ENCODE measurements around a stretch of chr16.

- RRBS, result no CpG with 5 or more reads among the region's 25 CpGs
Measured at GRCh38 chr16:86432292-86432956, 77.9 kb upstream of the FOXF1 start.

GRCh38 chr16:86457530-86458258 is 52.6 kb upstream of the FOXF1 start:
- RRBS, result no CpG with 5 or more reads among the region's 12 CpGs

DNA sequence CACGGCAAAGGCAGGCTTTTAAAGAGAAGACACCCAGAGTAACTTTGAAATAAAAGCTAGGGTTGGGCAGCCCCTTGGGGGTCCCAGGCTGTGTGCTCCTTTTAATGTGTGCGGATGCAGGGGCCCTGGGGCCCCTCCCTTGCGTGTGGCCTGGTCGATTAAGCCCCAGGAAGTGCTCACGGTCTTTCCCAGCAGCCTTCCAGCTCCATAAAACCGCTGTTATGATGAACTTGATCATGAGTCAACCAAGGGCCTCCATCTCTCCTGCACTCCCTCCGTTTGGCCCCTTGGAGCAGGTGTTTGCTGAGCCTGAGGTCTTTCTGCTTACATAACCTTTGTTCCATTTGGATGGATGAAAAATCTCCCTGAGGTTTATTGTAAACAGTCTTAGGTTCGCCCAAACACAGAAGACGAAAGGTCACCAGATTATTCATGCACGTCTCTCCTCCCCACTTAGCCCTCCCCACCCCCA is 48.1 kb upstream of the FOXF1 start:
- RRBS, result no CpG with 5 or more reads among the region's 10 CpGs

GRCh38 chr16:86579020-86580101 is 1.0 kb downstream of the FOXL1 start:
- RRBS, result 9% methylated on average over 44 of the region's 100 CpGs

DNA sequence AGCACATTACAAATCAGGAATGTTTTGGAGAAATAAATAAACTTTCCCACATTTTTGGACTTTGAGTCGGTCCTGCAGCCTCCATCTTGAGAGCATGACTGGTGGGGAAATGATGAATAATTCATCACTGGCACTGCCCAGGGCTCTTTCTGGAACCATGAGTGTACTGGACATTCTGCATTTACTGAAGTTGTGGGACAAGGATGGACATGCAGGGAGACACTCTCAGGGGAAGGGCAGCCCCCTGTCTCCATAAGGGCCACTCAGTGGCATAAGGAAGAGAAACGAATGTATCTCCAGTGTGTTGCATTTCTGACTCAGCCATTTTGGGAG is 8.0 kb downstream of the FOXL1 start:
- RRBS, result no CpG with 5 or more reads among the region's 2 CpGs

DNA sequence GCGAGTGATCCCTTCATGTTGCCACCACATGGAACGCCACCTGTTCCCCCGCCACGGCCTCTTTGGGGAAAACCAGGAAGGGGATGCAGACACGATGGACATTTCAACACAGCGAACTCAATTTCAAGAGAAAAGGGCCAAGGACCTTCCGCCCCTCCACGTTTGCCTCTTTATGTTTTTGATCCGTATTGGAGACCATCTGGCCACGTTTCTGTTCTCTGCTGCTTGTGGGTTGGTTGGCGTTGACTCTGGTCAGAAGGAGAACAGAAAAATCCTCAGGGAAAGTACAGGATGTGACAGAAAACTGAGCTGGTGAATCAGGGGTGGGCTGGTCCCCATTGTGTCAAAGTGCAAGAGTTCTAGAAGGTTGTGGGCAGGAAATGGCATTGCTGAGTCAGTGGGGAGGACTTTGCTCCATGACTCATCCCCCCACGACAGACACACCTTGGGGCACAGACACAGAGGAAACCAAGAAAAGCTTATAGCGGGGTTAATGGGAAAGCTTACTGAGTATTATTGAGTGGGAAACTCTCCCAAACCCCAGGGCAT is 86.0 kb downstream of the FOXL1 start:
- RRBS, result no CpG with 5 or more reads among the region's 13 CpGs

GRCh38 chr16:86741231-86742177 is 163.2 kb downstream of the FOXL1 start:
- RRBS, result 3% methylated on average over 5 of the region's 30 CpGs

GRCh38 chr16:86755286-86755687 is 176.9 kb downstream of the FOXL1 start:
- RRBS, result 82% methylated on average over 4 of the region's 13 CpGs

- RRBS, result no CpG with 5 or more reads among the region's 11 CpGs
Measured at GRCh38 chr16:86984790-86985198, 332.4 kb downstream of the C16orf95 start.

GRCh38 chr16:87330516-87331337 is 13.5 kb upstream of the C16orf95 start:
- RRBS, result 84% methylated on average over 4 of the region's 25 CpGs

- RRBS, result no CpG with 5 or more reads among the region's 11 CpGs
Measured at GRCh38 chr16:87382201-87382725, 1.3 kb downstream of the FBXO31 start.

GRCh38 chr16:87403314-87404565 is 11.6 kb downstream of the MAP1LC3B start:
- RRBS, result no CpG with 5 or more reads among the region's 19 CpGs

GRCh38 chr16:87518315-87518968 is 25.6 kb upstream of the ZCCHC14 start:
- RRBS, result 22% methylated on average over 4 of the region's 20 CpGs

- RRBS, result no CpG with 5 or more reads among the region's 7 CpGs
Measured at GRCh38 chr16:87551438-87551917, 50.8 kb upstream of the JPH3 start.

- RRBS, result no CpG with 5 or more reads among the region's 27 CpGs
Measured at GRCh38 chr16:87554584-87555499, 47.5 kb upstream of the JPH3 start.

DNA sequence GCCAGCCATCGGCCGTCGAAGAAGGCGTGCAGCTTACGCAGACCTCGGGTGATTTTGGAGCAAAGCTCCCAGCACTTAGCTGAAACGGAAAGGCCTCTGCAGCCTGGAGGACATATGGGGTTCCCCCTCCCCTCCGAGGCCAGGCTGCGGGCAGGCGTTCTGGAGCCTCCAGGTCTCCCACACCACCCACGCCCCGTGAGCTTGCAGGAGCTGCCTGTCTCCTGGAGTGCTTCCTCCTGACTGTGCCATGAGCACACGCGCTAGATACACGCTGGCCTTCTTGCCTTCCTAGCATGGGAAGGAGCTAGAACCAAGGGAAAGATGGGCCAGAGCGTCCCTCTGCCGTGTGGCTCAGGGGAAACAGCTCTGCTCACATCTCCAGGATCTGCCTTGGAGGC is 19.7 kb upstream of the JPH3 start:
- RRBS, result no CpG with 5 or more reads among the region's 17 CpGs

GRCh38 chr16:87635577-87636111 is 33.3 kb downstream of the JPH3 start:
- RRBS, result 9% methylated on average over 5 of the region's 23 CpGs

- RRBS, result 100% methylated on average over 1 of the region's 20 CpGs
Measured at GRCh38 chr16:87847326-87848024, 21.8 kb downstream of the SLC7A5 start.

DNA sequence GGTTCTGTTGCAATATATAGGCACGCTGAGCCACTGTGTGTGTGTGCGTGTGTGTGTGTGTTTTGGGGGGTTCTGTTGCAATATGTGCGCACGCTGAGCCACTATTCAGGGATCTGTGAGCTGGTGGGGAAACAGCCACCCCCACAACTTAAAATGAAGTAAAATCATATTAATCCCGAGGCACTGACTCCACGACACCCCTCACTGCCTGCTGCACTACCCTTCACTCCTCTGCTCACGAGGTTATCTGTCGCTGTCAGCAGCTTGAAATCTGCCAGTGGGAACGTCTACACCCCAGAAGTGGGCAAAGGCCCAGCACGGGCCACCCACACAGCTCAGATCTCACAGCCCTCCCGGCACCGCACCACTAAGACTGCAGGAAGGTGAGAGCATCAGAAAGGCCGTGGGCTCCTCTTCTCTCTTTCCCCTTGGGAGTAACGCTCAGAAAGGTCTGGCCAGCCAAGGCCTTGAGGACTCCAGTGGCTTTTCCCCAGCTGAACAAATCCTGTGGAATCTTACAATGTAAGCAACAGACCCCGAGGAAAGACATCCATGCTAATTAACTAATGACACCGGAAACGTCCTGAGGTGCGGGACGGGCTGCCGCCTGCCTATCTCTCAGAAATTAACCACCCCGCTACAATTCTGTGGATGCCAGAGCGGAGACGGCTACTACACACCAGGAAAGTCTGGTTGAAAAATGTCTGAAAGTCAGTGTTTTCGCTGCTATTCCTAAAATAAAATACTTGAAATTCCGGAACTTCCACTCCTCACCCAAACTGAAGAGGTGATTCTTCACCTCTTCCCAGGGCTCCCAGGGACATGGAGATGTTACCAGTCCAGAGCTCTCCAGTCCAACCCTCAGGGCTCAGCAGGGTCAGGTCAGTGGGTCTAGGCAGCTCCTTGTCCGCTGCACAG is 16.4 kb downstream of the SLC7A5 start:
- RRBS, result no CpG with 5 or more reads among the region's 26 CpGs

GRCh38 chr16:87853610-87854006 is 15.7 kb downstream of the SLC7A5 start:
- RRBS, result no CpG with 5 or more reads among the region's 20 CpGs